Heart (tissue), 3 donors: ENCODE data around the gene ENO1.

- RAMPAGE, long total RNA, 2 experiments: no peak in any of the 2 experiments
Observed at GRCh38 chr1:6811491-6812013, 26.3 kb downstream of the CAMTA1 start.

DNA sequence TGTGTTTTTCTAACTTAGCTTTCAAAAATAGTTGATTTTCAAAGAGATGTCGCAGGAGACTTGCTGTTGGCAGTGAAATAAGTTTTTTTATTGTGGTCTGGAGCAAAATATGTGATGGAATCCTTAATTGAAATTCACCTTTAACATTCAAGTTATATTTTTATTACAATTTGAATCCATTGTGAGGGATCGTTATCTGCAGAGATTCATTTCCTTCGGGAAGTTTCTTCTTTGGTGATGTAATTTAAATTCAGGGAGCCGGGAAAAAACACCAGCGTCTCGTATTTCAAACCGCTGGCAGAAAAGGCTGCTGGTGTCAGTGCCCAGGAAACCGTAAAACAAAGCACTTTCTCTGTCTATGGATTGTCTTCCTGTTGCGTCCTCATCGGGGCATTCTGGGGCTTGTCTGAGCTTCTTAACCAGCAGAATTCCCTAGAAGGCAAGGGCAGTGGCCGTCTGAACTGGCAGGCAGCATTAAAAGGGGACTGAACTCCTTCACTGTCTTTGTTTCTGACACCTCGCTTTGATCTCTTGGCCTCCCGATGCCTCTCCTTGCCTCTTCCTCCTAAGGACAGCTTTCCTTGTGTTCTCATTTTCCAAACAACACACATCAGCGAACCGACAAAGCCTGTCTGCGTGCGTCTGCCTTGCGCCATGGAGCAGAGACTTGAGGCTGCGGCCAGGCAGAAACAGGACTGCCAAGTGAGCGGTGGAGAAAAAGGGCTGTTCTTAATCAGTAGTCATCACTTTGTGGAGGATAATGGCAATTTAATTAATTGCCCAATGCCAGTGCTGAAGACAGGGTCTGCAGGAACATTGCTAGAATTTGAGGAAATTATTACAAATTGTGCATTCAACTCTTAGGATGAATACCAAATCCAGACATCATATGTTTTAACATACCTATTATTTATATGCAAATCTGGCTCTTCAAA is 391.6 kb upstream of the VAMP3 start:
- RAMPAGE, long total RNA, 2 experiments: no peak in any of the 2 experiments

DNA sequence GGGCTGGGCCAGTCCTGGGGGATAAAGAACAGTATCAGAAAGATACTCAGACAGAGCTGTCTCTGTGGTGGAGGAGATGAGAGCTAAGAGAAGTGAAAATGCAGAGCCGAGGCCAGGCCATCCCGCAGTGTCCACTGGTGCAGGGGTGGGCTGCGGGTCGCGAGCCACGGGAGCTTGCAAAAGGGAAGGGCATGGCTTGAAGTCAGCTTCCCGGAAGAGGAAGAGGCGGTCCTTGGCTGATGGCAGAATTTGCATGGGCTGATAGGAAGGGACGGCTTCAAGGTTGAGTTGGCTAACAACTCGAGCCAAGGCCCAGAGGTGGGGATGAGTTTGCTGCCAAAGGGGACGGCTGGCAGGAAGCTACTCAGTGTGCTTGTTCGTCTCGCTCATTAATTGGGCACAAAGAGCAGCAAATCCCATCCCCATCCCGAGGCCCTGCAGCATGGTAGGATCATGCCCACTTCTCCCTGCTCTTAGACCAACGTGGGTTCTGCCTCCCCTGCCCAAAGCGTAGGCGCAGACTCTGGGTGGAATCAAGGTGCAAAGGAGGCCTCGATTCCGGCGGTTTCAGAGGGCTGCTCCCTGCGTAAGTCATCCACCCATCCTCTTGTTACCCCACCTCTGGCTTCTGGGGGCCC is 329.6 kb upstream of the VAMP3 start:
- RAMPAGE, long total RNA, 2 experiments: no peak in any of the 2 experiments

- RAMPAGE, long total RNA, 2 experiments: no peak in any of the 2 experiments
Observed at GRCh38 chr1:7491039-7492224, 279.7 kb upstream of the VAMP3 start.

DNA sequence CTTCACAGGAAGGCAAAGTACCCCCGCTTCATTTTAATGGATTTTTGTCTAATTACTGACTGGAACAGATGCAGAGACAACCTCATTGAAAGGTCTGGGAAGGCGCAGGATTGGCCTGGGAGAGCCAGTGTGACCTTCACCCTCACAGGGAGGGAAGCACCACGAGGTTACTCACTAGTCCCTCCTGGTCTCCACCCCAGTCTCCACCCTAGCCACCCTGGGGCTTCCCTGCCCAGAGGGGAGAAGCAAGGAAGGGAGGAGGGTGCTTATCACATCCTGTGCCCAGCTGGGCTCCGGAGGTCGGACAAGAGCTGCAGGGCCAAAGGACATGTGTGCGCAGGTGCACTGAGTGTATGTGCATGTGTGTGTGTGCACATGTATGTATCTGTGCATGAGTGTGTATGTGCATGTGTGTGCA is 220.1 kb upstream of the VAMP3 start:
- RAMPAGE, long total RNA, 2 experiments: no peak in any of the 2 experiments

DNA sequence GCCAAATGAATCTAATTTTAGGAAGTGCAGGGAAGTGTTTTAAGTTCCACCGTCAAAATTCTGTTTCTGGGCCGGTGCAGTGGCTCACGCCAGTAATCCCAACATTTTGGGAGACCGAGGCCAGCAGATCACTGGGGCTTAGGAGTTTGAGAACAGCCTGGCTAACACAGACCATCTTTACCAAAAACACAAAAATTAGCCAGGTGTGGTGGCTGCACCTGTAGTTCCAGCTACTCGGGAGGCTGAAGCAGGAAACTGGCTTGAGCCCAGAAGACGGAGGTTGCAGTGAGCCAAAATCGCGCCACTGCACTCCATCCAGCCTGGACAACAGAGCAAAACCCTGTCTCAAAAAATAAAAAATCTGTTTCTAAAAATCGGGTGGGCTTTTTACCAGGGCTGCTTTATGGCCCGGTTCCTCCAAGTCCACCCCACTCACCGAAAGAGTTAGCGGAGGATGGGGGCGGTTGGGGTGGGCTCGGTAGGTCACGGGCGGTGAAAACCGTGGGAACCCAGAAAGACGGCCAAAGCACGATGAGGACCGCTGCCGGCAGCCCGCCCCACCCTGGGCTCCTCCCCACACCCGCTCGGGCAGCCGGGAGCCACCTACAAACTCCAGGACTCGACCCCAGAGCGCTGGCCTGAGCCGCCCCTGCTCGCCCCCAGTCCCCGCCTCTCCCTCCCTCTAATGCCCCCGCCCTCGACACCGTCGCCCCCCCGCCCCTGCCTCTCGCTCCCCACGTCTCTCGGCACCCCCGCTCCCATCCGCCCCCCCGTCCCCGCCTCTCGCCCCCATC is 929 bp upstream of the PER3 start:
- RAMPAGE, long total RNA, 2 experiments: no peak in any of the 2 experiments

- RAMPAGE, long total RNA, 2 experiments: no peak in any of the 2 experiments
Observed at GRCh38 chr1:7953750-7954851, 7.4 kb upstream of the PARK7 start.

- RAMPAGE, long total RNA, 2 experiments: no peak in any of the 2 experiments
Observed at GRCh38 chr1:8022399-8023090, 3.6 kb downstream of the ERRFI1 start.

GRCh38 chr1:8082878-8083342 is 56.8 kb upstream of the ERRFI1 start:
- RAMPAGE, long total RNA, 2 experiments: no peak in any of the 2 experiments

DNA sequence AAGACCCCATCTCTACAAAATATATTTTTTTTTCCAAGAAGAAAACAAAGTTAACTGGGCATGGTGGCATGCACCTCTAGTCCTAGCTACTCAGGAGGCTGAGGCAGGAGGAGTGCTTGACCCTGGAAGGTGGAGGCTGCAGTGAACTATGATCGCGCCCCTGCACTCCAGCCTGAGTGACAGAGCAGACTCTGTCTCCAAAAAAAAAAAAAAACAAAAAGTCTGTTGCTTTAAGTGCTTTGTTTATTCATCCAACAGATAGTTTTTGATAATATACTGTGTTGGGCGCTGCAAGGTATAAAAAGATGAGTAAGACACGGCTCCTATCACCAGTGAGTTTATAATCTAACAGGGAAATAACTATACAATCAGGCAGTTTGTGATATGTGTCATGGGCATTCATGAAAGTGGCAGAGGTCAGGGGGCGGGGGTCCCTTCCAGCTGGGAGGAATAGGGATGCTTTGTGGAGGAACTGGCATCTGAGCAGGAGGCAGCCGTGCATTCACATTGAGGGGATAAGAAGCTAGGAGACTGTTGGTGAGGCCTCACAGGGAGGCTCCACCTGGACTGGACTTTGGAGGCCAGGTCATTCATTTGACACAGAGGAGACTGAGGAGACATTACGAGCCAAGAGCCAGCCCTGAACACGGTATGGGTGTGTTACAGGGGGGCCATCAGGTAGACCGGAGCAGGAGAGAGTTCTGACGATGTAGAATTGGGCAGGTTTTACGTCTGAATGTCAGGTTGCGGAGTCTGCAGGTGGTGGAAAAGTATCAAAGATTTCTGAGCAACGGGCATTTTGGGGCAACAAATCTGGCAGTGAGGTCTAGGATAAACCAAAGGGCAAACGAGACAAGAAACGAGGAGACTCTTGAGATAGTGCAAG is 67.4 kb upstream of the ERRFI1 start:
- RAMPAGE, long total RNA, 2 experiments: no peak in any of the 2 experiments

DNA sequence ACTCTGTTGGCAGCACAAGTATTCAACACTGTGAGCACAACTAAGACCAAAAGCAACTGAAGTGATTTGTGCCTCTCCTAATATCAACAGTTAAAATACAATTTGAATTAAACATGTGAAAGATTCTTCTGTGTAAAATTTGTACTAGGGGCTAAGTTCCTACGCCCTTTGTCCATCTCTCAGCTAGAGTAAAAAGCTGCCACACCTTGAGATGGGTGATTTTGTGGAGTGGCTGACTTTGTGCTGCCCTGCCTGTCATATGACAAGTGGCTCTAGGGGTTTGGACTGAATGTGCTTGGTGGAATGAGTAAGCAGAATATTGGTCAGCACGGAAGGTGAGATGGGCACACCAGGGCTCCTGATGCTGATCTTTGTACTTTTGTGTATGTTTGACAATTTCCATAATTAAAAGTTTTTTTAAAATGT is 133.7 kb upstream of the SLC45A1 start:
- RAMPAGE, long total RNA, 2 experiments: no peak in any of the 2 experiments

- RAMPAGE, long total RNA, 2 experiments: no peak in any of the 2 experiments
Observed at GRCh38 chr1:8274385-8274843, 43.5 kb upstream of the SLC45A1 start.

- RAMPAGE, long total RNA, 2 experiments: no peak in any of the 2 experiments
Observed at GRCh38 chr1:8349943-8350321, 32.0 kb downstream of the SLC45A1 start.

GRCh38 chr1:8418060-8418770 is 100.3 kb downstream of the SLC45A1 start:
- RAMPAGE, long total RNA, 2 experiments: no peak in any of the 2 experiments

DNA sequence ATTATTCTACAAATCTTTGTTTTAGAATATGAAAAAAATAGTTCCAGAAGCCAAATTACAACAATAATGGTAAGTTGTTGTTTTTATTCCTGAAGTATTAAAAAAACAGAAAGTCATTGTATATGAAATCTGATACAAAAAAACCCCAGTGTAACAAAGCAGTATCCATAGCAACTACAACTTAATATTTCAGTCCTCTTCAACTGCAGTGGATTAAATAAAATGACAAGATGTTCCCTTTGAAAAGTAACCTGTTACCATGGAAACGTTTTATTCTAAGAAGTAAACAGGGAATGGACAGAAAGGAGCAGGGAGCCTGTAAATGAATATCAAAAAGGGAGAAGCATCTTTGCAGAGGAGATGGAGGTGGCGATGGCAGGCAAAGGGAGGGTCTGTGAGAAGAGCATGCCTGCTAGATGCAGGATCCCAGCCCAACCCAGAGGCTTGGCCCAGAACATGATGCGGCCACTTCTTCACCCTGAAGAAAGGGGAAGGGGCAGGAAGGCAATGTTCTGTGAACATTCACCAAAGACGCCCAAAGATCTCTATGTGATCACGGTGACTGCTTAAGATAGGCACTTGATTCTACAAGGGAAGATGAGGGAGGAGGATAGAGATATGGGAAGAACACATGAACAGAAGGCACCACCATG is 199.8 kb downstream of the SLC45A1 start:
- RAMPAGE, long total RNA, 2 experiments: no peak in any of the 2 experiments

- RAMPAGE, long total RNA, 2 experiments: no peak in any of the 2 experiments
Observed at GRCh38 chr1:8590658-8591226, 226.7 kb downstream of the RERE start.

GRCh38 chr1:8597994-8598722 is 219.3 kb downstream of the RERE start:
- RAMPAGE, long total RNA, 2 experiments: no peak in any of the 2 experiments

DNA sequence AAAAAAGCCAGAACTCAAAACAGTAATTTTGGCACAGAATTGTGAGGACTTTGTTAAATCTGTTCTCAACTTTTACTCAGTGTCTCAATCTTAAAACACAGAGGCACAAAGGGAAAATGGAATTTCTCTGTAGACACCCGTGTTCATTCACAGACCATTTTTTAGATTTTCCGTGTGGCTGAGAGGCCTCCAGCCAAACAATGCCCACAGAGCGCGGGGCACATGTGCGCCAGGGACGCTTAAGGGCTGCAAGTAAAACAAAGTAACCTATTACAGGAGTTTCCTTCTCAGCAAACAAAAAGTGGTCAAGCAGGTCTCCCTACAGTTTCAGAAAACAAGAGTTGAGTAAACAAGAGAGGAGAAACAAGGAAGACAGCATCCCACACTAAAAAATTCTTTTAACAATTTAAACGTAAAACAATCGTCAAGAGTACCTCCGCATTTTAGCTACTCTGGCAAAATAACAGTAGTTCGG is 115.3 kb downstream of the RERE start:
- RAMPAGE, long total RNA, 2 experiments: no peak in any of the 2 experiments

GRCh38 chr1:8868758-8869525 is 9.5 kb downstream of the ENO1 start:
- RAMPAGE, long total RNA, 2 experiments: no peak in any of the 2 experiments

DNA sequence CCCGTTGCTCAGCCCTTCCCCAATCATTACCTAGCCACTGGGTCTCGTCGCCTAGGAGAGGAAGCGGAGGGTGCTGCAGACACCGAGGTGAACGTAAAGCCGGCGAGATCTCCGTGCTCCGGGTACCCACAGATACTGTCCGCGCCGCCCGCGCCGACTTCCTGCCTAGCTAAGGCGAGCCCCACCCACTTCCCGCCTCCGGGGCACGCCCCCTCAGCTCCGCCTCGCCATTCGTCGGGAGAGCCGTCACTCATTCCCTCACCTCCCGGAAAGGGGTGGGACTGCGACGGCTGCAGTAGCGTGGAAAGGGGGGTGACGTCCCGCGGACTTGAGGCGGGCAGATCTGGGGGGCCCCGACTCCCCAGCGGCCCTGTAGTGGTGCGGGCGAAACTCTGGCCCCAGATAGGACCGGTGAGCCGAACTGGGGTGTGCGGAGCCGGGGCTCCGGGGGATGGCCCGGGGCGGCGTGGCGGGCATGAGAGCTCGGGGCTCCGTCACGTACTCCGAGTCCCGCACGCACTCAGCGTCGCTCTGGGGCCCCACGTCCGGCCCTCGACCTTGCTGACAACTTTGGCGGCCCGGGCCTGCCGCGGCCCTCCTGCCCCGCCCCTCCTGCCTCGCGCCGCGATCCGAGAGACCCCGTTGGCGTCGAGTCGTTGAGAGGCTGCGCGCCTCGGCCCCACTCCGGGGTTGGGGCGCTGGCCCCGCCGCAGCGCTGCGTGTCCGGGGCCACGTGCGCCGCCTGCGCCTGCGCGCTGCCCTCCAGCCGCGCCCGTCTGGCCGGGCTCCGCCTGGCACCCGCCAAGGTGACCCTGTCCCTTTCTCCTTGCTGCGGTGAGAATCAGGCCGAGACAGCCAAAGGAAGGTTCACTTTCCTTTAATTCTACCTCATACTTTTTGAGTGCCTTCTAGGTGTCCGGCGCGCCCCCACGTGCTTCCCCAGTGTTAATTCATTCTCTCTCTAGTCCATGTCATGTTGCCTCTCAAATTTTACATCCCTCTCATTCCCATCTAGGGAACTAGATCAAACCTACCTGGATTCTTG is at the start of gene ENO1:
Gene ENO1, minus strand, starts transcription at position 137 of the 1,045 bp plus-strand sequence.
- RAMPAGE, long total RNA, 2 experiments: start-site peak on the minus strand in 2 of 2 experiments, centred at positions 128 to 136 of the sequence, 835 to 3,388 reads per replicate